CMK (cell line): Measurements from ENCODE around the genes UBAP1 and PHF24.

- RRBS = no CpG with 5 or more reads among the region's 11 CpGs
Measured at GRCh38 chr9:33917369-33918245, 100.6 kb downstream of the UBE2R2 start.

- RRBS = no CpG with 5 or more reads among the region's 2 CpGs
Measured at GRCh38 chr9:33963545-33964070, 85.1 kb downstream of the UBAP2 start.

GRCh38 chr9:34124738-34125469 is 1.6 kb downstream of the DCAF12 start:
- RRBS = no CpG with 5 or more reads among the region's 9 CpGs

DNA sequence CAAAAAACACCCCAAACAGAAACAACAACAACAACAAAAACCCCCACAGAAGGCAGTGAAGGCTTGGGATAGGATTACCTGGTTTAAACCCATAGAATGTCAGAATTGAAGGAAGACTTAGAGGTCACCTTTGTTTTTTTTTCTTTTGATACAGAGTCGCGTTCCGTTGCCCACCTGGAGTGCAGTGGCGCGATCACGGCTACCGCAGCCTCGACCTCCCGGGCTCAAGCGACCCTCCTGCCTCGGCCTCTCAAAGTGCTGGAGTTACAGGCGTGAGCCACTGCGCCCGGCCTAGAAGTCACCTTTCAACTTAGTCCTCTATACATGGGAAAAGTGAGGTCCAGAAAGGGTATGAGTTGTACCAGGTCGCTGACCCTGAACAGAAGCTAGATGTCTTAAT is 508 bp upstream of the UBAP1 start:
- RRBS = no CpG with 5 or more reads among the region's 15 CpGs

- RRBS = 1% methylated on average over 17 of the region's 55 CpGs
Measured at GRCh38 chr9:34178735-34179706, at the start of gene UBAP1. Gene UBAP1 (plus strand): TSS chr9:34179043.

- RRBS = no CpG with 5 or more reads among the region's 13 CpGs
Measured at GRCh38 chr9:34241129-34242074, 62.6 kb downstream of the UBAP1 start.

- RRBS = no CpG with 5 or more reads among the region's 2 CpGs
Measured at GRCh38 chr9:34290949-34291378, 38.1 kb downstream of the KIF24 start.

DNA sequence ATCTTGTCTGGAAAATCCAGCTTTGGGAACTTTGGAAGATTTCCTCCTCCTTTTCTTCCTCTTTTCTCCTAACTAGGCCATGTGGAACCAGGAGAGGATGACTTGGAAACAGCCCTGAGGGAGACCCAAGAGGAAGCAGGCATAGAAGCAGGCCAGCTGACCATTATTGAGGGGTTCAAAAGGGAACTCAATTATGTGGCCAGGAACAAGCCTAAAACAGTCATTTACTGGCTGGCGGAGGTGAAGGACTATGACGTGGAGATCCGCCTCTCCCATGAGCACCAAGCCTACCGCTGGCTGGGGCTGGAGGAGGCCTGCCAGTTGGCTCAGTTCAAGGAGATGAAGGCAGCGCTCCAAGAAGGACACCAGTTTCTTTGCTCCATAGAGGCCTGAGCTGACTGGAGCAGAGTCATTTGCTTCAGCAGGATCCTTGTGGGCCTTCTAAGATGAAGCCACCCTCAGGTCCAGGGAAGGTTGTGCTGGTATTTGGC is 13.7 kb downstream of the NUDT2 start:
- RRBS = no CpG with 5 or more reads among the region's 5 CpGs

DNA sequence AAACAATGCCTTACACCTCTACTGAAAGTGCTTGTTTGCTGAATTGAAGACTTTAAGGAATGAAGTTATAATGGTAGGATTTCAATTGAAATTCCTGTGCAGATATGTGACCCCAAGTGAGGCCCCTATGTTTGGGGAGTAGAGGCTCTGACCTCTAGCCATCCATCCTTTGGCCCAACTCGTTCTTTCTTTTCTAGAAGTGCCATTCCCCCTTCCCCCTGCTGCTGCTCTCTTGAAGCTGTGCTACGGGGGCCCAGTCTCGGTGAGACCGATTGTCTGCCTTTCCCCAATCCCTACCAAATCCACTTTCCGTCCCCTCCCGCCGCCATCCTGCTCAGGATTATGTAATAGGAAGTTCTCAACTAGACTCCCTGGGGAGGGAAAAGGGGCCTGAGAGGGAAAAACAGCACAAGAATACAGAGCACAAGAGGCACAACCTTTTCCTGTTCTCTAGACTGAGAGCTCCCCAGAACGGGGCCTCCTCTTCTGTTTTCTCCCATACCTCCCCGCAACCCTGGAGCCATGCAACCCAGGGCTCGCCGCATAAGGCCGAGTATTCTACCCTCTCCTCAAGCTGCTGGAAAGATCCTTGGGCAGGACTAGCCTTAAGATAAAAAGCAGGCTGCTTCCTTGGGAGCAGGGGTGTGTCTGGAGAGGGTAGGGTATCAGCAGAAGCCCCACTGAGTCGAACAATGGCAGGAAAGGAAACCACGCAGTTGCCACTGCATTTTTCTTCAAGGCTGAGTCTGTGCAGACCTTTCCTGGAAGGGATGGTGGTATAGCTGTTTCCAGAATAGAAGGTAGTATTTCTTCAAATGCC is 13.1 kb downstream of the MYORG start:
- RRBS = no CpG with 5 or more reads among the region's 14 CpGs

GRCh38 chr9:34513276-34514018 is 9.3 kb downstream of the ENHO start:
- RRBS = no CpG with 5 or more reads among the region's 5 CpGs

DNA sequence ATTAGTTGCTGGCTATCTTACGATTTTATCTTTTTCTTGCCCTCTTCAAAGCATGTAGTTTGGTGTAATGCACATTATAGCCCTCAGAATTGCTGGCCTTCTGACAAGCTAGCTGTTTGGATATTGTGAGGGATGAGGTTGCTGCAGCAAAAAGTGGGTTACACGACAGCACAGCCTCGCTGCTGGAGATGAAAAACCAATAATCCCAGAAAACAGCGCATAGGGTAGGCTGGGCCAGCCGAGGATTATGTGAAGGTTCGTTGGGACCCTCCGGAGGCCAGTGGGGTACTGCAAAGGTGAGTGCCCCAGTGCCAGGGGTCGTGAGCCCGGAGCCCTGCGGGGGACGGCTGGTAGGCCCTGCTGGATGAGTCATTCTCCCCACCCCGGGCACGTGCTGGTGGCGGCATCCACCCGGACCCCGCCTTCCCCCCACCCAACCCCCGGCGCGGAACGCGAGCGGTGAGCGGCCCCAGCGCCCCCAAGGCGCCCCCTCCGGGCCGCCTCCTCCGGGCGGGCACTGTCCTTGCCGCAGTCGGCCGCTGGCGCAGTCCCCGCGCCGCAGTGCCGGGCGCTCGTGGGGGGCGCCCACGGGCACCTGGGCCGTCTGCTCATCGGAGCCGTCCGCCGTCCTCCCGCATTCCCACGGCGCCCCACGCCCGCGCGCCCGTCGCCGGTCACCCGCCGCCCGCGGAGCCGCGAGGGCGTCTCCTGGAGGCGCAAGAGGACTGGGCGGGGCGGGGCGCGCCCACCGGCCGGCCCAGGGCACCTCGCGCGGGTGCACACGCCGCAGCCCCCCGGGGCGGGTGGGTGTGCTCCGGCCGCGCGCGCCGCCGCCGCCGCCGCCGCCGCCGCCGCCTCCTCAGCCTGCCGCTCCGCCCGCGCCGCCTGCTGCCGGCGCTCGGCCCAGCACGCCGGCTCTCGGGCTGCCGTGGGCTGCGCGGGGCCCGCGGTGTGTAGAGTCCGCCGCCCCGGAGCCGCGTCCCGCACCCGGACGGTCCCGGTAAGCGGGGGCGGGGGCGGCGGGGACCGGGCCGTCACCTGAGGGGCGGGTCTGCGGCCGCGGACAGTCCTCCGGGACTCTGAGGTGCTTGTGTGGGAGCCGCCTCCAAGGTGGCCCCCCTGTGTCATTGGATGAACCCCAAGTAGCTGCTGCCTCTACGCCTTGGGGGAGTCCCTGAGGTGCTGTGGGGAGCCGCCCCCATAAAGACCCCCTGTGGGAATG is at the start of gene PHF24:
Gene PHF24 (plus strand): TSS at position 884 of the 1,222 bp plus-strand sequence.
- RRBS = 17% methylated on average over 80 of the region's 130 CpGs

DNA sequence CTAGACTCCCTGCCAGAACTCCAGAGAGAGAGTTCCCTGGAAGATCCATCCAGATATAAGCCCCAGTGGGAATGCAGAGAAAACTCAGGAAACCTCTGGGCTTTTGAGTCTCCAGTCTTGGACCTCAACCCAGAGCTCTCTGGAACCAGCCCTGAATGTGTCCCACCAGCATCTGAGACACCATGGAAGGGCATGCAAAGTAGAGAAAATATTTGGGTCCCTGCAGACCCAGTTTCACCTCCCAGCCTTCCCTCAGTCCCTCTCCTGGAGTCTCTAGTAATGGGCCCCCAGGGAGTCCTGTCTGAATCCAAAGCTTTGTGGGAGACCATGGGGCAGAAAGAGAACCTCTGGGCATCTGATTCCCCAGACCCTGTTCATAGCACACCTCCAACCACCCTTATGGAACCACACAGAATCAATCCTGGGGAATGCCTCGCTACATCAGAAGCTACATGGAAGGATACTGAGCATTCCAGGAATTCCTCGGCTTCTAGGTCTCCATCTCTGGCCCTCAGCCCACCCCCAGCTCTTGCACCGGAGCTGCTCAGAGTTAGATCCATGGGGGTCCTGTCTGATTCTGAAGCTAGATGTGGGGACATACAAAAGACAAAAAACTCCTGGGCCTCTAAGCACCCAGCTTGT is 1.9 kb downstream of the C9orf131 start:
- RRBS = no CpG with 5 or more reads among the region's 3 CpGs

- RRBS = no CpG with 5 or more reads among the region's 6 CpGs
Measured at GRCh38 chr9:35068197-35068596, 4.2 kb downstream of the VCP start.

DNA sequence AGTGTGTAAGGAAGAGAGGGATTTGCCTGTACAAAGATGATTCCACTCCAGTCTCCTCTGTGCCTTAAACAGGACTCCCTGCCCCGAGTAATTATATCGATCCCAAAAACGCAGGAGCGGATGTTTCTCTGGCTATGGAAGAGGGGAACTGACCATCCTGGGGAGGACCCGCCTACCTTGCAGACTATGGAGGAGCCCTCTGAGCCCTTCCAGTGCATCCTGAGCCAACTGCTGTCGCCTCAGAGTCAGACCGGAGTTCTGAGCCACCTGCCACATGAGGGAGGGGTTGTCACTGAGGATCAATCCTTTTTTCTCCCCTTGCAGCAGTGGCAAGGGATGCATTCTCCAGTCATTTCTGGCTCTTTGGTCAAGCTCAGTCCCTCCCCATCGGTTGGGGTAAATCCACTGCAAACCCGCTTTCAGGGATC is 753 bp downstream of the FANCG start:
- RRBS = no CpG with 5 or more reads among the region's 9 CpGs

- RRBS = no CpG with 5 or more reads among the region's 9 CpGs
Measured at GRCh38 chr9:35162424-35162865, 636 bp downstream of the UNC13B start.

DNA sequence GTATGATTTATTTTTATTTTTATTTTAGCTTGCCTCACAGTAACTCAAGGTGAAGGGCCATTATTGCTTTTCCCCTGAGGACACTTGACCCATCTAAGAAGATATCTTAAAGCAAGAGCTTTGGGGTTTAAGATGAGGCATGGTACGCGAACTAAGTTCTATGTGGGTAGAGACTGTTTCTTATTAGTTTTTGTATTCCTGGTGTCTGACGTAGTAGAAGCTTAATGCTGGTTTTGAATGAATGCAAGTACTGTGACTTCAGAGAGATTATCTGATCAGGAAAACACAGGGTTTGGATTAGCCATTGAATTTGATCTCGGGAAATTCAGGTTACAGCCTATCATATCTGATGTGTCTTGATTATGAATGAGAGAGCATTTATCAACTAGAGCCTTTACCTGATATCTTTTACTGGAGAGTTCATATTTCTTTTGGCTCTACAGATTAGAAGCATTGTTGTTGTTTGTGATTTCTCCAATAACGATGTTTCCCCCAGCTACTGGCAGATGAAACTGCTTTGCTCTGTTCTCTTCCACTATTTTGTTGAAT is 1.1 kb downstream of the UNC13B start:
- RRBS = no CpG with 5 or more reads among the region's 5 CpGs

GRCh38 chr9:35258318-35258865 is 96.6 kb downstream of the UNC13B start:
- RRBS = no CpG with 5 or more reads among the region's 3 CpGs

- RRBS = no CpG with 5 or more reads among the region's 5 CpGs
Measured at GRCh38 chr9:35310415-35310656, 148.5 kb downstream of the UNC13B start.

GRCh38 chr9:35470921-35471462 is 18.9 kb upstream of the RUSC2 start:
- RRBS = no CpG with 5 or more reads among the region's 5 CpGs

DNA sequence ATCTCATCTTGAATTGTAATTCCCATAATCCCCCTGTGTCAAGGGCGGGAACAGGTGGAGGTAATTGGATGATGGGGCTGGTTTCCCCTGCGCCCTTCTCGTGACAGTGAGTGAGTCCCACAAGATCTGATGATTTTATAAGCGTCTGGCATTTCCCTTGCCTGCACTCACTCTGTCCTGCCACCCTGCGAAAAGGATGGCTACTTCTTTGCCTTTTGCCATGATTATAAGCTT is 902 bp upstream of the RUSC2 start:
- RRBS = no CpG with 5 or more reads among the region's 5 CpGs